Thoracic aorta endothelial cell (primary cell): ENCODE measurements around the gene FEZF1.

DNA sequence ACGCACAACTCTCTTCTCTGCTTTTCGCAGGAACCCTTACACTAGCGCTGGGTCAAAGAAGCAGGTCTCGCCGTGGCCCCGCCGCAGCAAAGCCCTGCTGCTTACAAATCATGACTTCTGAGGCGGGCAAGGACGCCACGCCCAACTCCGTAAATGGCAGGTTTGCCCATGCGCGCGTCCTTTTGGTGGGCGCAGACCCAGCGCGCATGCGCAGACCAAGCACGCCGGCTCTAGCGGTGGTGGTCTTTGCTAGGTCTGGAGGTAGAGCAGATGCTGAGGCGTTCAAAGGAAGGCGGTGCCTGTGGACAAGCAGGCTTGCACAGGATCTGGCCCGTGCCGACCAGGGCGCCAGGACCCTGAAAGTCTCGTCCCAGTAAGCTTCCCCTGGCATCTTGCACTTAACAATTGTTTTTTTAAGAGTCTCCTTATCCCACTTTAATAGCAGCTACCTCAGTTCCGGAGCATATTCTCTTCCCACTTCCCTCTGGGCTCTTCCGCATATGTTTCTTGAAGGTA, 10.0 kb upstream of the ANKRD7 start:
- CAGE, long polyA plus RNA: no peak

GRCh38 chr7:121004221-121004639, 15.7 kb downstream of the CPED1 start:
- CAGE, long polyA plus RNA: no peak

DNA sequence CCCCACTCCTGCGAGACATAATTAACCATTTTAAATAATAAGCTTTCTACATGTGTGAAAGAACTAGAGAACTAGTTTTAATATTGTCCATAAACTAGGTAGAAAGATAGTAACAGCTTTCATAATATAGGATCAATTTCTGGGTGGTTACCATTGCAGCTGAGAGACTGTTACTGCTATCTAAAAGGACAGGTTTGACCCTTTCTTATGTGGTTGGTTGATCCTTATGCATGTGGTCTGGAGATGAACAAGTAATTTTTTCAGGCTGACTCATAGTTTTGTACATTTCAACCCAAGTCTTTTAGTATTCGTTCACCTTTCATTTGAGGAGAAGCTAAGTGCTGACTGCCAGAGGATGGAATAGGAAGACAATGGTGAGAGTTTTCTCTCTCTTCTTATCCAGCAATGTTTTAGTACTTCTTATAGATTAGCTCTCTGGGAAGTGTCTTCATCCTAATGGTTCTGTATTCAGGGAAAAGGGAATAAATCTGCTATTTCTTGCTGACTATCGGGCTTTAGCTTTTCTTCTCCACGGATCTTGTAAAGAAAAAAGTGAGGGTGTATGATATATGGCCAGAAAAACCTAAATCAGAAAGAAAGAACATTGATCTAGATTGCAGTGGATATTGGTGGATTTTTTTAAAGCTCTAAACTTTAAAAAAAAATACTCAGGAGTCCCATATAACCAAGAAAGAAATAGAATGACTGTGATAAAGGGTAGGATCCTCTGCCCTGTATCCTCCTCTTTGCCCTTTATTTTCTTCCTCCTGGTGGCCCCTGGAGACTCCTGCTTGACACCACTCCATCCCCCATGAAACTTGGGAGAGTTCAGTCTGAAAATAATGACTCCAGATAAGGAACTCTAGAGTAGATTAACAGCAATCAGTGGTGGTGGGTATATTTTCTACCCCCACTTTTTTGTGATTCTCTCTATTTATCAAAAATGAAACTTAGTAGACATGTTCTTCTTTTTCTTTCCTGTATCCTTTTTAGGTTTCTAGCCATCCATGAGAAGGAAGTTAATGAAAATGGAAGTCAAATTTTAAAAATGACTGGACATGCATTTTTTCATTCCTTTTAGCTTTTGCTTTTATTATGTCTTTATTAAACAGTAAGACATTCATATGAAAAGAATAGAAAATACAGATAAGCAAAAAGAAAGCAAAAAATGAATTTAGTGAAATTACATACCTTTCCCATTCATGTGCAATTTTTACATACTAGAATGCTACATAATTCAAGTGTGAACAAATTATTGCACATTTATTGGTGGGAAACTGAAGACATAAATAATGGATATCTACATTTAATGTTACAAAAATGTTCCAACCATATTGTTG, 88.2 kb downstream of the CPED1 start:
- CAGE, long polyA plus RNA: no peak

- CAGE, long polyA plus RNA: no peak
These were observed 92.2 kb downstream of the CPED1 start for GRCh38 chr7:121080548-121081274.

- CAGE, long polyA plus RNA: no peak
These were observed 123.6 kb downstream of the CPED1 start for GRCh38 chr7:121111682-121112856.

GRCh38 chr7:121329911-121330746, 1.3 kb downstream of the WNT16 start:
- CAGE, long polyA plus RNA: no peak

- CAGE, long polyA plus RNA: no peak
These were observed 134.7 kb upstream of the FAM3C start for GRCh38 chr7:121530738-121531214.

DNA sequence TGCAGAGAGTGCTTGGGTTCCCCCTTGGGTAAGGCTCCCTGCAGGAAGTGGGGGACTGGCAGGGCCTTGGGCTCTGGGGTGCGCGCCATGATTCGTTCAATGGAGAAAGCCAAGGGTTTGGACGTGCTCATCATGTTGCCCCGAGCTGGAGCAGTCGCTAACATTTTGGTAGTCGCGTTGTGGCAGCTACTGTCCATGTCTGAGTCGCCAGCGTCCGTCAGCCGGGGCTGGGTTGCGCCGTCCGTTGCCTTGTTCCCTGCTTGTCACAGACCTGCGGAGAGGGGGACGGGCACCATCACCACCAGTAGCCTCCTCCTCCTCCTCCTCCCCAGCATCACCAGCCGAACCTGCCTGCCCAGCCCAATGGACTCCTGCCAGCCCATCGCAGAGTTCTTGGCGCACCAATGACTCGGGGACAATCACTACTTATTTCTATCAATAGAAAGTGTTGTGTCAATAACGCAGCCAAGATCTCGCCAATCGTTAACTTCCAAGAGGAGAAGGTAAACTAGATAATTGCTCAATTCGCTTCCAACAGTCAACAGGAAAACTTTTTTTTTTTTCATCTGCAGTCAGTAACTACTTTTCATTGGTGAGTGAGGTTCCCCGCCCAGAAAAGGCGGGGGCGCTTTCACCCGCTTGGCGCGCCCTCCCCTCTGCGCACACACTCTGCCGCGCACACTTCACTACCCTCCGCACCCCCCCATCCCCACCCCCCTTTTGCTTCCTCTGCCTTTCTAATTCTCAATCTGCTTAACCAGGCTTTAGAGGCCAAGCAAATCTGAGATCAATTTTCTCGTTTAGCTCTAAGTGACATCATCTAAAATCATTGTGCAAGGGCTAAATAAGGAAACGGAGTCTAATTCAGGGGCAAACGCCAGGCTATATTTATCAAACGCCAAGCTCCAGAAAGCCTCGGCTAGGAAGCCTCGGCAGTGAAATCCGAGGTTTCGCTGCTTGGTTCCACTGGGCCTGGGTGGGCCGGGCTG, at the start of gene FEZF1:
TSS of gene FEZF1 (minus strand) at position 510 of the 989 bp plus-strand sequence.
- CAGE, long polyA plus RNA: no peak

GRCh38 chr7:122306540-122307153, 2.1 kb upstream of the FEZF1 start:
- CAGE, long polyA plus RNA: no peak

DNA sequence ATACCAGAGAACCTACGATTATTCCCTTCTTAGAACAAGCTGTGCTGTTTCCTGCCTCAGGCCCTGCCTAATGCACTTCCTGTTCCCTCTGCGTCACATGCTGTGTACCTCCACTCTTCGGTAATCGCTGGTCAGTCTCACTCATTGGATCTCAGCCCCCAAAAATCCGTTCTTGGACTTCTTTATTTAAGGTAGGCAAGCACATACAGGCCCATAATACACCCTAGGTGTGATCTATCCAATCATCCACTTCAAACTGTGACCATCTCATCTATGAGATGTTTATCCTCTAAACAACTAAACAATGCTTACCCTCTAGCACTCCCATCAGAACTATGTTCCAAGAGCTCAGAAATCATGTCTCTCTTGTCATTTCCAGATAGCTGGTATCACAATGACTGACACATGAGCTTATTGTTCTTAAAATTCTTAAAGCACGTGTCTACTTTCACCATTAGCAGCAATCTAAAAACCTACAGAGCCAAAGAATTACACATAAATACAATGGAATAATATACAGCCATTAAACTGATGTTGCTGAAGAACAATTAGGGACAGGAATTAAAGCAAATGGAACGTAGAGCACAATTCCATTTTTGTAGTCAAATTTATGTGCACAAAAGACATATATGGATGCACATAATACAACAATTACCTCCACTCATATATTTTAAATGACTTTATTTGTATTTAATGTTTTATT, 83.8 kb downstream of the CADPS2 start:
- CAGE, long polyA plus RNA: no peak

DNA sequence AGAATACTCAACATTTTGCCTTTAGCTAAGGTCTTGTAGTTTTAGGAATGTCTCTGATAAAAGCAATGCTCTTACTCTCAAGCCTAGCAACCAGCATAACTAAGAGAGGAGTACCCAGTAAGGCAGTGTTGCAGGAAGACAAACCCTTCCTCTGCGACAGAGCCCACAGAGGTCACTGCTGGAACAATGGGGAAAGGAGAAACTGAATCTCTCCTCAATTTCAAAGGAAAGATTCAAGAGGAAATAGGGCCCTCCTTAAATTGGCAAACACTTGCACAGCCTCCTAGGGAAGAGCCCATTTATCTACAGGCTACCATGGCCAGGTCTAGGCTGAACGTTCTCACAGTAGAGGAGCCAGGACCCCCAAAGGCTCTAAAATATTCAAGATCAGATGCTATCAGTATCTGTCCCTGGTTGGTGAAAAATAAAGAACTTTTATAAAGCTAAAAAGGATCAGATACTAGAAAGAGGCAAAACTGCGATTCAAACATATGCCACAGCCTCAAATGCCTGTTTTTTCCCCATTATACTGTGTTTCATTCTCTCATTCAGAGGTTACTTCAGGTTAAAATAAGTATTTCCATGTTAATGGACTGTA, 38.0 kb downstream of the CADPS2 start:
- CAGE, long polyA plus RNA: no peak

GRCh38 chr7:123512969-123513452, 21.4 kb downstream of the IQUB start:
- CAGE, long polyA plus RNA: no peak

- CAGE, long polyA plus RNA: no peak
These were observed 11.7 kb upstream of the LMOD2 start for GRCh38 chr7:123643772-123644626.

GRCh38 chr7:123656823-123657807, 1.4 kb downstream of the LMOD2 start:
- CAGE, long polyA plus RNA: no peak

GRCh38 chr7:123746996-123747587, 1.7 kb downstream of the WASL start:
- CAGE, long polyA plus RNA: no peak

DNA sequence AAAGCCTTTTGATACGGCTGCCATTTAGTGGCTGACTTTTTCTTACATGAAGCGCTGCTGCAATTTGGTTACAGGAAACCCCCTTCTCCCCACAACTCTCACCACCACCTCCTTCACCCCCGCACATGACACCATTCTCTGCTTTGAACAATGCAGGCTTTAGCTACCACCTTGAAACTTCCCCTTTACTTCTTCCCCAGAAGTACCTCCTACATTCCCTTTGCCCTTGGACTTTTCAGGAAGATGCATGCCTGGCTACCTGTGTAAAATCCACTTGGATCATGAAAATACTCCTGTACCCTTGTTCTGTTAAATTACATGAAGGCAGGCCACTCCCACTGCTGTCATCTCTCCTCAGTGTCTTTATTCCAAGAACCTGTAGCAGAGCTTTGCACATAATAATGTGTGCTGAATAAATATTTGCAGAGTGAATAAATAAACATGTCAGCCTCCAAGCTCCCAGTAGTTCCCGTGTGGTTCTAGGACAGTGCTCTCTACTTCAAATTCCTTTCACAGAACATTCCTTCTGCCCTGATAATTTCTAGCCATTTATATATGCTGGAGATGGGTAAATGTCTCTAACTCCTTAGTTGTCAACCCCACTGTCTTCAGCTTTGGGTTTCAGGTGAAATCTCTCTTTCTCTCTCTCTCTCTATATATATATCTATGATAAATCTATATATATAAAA, 20.4 kb upstream of the HYAL4 start:
- CAGE, long polyA plus RNA: no peak

DNA sequence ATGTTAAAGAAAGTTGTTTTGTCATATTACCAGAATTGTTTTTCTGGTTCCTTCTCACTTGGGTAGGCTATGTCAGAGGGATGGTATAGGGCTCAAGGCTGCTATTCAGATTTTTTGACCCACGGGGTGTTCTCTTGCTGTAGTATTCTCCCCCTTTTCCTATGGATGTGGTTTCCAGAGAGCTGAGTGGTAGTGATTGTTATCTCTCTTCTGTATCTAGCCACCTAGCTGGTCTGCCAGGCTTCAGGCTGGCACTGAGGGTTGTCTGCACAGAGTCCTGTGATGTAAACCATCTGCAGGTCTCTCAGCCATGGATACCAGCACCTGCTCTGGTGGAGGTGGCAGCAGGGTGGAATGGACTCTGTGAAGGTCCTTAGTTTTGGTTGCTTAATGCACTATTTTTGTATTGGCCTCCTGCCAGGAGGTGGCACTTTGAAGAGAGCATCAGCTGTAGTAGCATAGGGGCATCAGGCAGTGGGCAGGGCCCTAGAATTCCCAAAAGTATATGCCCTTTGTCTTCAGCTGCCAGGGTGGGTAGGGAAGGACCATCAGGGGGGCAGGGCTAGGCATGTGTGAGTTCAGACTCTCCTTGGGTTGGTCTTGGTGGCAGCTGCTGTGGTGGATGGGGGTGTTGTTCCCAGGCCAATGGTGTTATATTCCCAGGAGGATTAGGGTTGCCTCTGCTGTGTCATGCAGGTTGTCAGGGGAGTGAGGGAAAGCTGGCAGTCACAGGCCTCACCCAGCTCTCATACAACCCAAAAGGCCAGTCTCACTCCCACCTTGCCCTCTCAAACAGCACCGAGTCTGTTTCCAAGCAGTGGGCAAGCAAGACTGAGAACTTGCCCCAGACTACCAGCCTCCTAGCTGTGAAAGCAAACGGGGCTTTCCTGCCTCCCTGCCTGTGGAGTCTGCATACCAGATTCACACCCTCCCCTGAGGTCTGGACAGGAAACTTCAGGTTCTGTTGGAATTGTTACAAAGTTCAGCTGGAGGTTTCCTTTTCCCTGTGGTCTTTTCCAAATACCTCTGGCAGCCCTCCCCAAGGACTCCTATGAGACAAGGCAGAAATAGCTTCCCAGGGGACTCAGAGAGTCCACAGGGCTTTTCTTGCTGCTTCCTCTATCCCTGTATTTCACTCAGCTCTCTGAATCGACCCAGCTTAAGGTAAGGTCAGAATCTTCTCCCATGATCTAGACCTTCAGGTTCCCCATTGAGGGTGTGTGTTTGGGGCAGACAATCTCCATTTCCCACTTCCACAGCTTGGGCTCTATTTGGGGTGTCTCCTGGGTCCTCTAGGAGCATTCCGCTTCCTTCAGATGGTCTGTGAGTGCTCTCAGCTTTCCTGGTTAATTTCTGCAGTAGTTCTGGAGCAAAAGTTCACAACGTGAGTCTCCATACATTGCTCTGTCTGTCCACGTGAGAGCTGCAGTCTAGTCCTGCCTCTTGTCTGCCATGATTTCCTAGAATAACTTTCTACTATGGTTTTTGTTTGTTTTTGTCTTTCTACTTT, 1.3 kb downstream of the HYAL4 start:
- CAGE, long polyA plus RNA: no peak

DNA sequence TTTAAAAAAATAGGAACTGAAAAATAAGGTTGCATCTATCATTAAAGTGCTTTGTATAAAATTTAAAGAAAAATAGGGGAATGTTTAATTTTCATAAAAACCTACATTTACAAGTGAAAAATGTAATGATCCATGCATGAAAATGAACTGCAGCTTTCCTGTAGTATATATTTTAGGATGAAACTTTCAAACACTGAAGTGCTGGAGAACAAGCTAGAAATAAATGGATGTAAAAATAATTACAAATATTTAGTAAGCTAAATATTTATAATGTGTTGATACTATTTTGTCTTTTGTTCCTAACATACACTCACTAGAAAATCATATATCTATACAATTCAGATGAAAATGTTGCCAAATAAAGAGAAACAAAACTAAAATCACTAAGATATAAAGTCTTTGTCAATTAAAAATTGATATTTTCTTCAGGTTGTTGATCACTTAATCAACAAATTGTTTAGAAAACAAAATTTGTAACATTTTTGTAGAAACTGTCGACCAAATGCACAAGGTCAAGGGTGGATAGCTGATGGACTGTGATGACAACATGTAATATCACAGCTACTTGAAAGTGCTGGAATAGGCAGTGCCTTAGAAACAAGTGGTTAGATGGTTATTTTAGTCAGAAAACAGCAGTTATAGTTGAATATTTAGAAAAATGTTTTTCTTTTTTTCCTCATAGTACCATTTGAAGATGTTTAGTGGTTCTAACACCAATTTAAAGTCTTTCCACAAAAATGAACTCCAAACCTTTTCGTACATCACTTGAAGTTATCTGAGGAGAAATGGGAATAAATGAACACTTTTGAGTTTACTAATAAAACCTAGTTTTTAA, 21.3 kb downstream of the ZNF800 start:
- CAGE, long polyA plus RNA: no peak

- CAGE, long polyA plus RNA: no peak
These were observed 98.9 kb downstream of the LRRC4 start for GRCh38 chr7:127932192-127932791.

GRCh38 chr7:127975802-127976576, 55.2 kb downstream of the LRRC4 start:
- CAGE, long polyA plus RNA: no peak